ENCODE results near the genes WFIKKN2 and STXBP4.

DNA sequence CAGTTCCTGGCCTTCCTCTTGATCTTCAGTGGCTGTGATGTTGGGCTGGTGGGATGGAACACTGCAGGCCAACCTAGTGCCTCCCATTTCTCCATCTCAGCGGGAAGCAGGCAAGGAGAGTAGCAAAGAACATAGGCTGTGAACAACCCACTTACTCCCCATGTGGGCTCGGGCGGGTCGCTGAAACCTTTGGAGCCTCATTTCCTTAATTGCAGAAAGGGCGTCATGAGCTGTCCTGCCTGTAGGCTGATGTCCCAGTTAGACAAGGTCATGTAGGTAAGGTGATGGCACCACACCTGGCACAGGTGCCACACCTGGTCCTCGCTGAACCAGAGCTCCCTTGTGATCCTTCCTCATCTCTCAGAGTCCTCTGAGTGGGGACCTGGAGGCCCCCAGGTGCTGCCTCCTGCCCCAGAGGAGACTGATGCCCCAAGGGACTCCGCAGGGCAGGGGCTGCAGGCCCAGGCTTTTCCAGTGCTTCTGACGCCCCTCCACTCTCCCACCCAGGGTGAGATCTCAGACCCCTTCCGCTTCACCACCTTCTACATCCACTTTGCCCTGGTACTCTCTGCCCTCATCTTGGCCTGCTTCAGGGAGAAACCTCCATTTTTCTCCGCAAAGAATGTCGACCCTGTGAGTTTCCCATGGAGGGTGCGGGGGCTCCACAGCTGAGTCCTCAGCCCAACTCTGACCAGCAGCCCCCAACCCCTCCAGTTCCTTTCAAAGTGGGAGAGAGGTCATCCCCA lies 23.1 kb downstream of the ABCC3 start:
- RRBS = no CpG with 5 or more reads among the region's 12 CpGs

DNA sequence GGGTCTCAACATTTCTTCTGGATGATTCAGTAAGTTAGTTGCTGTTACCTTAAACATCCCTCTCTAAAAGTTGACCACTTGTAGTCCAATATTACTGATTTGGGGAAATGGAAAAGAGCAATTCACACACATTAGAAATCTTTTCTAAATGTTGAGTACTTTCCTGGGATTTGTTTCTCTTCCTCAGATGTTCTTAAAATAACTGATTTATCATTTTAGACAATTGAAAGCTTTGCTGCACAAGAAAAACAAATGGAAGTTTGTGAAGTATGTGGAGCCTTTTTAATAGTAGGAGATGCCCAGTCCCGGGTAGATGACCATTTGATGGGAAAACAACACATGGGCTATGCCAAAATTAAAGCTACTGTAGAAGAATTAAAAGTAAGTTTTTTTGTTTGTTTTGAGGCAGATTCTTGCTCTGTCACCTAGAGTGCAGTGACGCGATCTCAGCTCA lies 22.9 kb downstream of the ANKRD40CL start:
- RRBS = no CpG with 5 or more reads among the region's 3 CpGs

- RRBS = no CpG with 5 or more reads among the region's 2 CpGs
Measured at GRCh38 chr17:50753555-50754059, 13.7 kb downstream of the ANKRD40CL start.

DNA sequence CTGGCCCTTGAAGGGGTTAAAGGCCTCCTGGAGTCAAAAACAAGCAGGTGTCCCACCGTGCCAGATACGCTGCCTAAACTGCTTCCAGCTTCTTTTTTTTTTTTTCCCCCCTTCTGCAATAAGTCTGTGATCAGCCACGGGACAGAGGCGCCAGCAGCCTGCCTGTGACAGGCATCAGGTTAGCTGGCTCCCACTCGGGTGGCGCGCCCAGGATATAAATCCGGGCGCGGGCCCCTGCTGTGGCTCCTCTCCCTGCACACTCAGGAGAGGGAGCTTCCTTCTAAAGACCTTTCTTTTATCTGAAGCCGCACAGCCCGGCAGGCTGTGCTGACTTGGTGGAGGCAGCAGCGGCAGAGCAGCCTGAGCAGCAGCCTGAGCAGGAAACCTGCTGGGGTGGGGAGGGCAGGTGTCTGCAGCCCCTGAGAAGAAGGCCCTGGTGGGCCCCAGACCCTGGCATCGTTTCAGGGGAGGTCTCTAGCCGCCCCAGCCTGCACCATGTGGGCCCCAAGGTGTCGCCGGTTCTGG lies at the start of gene WFIKKN2:
TSS of gene WFIKKN2 (plus strand) at position 144 of the 525 bp plus-strand sequence.
- RRBS = 32% methylated on average over 5 of the region's 17 CpGs

DNA sequence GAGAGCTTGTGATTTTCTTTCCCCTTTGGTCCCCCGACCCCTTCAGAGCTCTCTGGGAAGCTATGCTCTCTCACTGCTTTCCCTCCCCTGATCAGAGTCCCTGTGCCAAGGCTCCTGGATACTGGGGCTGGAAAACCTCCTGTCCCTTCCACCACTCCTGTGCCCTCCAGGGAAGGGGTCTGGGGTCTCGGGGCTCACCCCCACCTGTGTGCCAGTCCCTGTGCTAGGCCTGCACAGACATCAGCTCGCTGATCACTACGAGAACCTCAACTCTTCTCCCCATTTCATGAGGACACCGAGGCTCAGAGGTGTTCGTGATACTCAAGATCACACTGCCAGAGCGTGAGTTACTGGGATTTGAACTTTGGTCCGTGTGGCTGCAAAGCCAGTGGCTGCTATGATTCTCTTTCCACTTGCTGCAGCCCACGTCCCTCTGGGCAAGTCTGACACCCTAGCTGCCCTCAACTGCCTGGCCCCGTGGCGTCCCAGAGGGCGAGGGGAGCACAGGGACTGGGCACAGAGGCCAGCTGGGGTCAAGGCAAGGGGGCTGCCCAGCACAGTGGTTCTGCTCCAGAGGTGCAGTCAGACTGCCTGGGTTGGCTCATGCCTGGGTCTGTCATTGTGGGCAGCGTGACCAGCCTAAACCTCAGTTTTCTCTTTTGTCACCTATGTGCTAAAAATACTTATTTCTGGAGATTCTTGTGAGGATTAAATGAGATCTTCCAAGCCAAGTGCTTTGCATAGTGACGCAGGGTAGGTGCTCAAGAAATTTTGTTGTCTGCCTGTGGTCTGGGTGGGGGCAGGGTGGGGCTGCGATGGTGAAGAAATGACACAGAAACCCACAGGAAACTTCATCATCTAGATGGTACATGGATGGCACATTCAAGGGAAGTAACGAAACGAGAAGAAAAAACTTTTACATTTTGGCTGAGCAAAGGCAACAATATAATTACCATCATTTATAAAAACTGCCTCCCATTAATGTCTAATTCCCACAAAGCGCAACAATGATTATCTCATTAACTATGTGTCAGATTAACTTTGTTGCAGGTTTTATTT lies 43.9 kb upstream of the TOB1 start:
- RRBS = no CpG with 5 or more reads among the region's 18 CpGs

- RRBS = no CpG with 5 or more reads among the region's 6 CpGs
Measured at GRCh38 chr17:50918790-50919384, 52.7 kb upstream of the TOB1 start.

- RRBS = no CpG with 5 or more reads among the region's 8 CpGs
Measured at GRCh38 chr17:50922089-50923039, 56.2 kb upstream of the TOB1 start.

DNA sequence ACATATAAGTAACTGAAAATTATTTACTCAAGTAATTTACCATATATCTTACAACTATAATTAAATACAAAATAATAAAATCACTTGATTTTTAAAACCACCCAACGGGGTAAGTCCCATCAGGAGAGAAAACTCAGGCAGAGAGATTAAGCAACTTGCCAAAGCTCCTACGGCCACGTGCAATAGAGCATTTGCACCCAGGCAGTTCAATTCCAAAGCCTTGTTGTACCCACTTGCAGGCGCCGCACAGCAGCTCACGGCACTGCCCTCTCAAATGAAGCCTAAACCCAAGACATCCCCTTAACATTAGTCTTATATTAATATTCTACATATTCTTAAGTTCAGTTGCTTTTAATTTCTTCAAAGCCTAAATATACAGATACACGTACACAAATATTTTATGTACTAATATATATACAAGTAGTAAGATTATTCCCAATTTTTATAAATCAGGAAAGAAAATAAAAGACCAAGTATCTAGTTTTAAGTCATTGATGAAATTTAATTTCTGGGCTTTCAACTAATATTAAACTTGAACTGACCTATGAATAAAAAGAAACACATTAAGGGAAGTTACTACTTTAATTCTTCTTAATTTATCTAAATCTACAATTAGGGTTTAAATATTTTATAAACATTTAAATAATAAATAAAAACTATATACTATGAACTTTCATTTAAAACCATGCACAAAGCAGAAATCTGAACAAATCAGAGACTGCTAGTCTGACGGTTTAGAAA lies 75.5 kb downstream of the SPAG9 start:
- RRBS = no CpG with 5 or more reads among the region's 8 CpGs

DNA sequence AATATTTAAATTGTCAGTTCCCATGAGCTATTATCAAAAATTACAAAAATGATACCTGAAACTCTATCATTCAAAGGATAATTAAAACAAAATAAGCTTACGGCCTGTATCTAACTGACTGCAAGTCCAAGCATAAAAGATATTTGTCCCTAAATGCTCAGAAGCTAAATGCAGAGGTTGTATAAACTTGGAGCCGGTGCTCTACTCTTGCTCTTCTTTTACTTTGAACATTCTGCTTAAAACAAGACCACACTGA lies 74.7 kb downstream of the SPAG9 start:
- RRBS = no CpG with 5 or more reads among the region's 2 CpGs

- RRBS = no CpG with 5 or more reads among the region's 33 CpGs
Measured at GRCh38 chr17:51259072-51259896, 565 bp downstream of the MBTD1 start.

GRCh38 chr17:54901168-54901990 lies 727 bp downstream of the TOM1L1 start:
- RRBS = no CpG with 5 or more reads among the region's 13 CpGs

DNA sequence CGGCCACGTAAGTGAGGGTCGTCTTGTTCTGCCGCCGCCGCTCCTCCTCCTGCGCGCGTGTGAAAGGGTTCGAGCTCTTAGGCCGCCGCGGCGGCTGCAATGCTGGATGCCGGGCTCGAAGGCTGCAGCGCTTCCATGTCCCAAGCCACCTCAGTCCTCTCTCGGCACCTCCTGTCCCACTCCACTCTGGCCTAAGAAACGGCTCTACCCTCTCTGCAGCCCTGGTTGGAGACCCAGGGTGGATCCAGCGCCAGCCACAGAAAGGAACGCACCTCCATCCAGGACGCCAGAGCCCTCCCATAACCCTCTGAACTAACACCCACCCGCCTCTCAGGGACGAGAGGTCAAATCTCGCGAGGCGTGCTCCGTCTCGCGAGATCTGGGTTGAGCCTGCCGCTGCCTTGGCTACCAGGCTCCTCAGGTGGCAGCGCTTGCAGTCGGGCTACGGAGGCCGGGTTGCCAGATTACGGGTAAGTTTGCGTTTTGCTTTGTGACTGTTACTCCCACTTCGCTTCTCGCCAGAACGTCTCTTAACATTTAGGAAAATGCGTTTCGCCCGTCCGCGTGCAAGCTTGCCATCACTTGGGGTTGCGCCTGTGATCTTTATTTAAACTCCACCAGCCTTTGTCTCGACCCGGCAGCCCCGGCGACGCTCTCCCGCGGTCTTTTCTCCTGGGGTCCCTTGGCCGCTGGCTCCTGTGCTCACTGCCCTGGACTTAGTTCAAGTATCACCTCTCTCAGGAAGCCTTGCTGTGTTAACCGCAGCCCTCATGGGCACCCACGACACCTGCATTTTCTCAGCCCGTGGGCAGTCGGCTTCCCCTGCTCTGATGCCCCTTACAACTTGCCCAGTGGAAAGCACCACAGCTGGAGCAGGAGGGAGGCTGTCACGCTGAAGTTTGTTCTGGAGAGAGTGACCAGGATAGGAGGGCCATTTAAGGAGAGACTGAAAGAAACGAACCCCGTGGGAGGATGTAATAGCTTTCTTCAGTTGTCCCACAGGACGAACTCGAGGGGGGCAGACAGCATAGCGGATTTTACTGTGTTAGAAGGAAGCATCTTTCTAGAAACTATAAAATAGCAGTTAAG lies at the start of gene STXBP4:
TSS of gene STXBP4 (plus strand) at position 420 of the 1,089 bp plus-strand sequence.
- RRBS = no CpG with 5 or more reads among the region's 64 CpGs

DNA sequence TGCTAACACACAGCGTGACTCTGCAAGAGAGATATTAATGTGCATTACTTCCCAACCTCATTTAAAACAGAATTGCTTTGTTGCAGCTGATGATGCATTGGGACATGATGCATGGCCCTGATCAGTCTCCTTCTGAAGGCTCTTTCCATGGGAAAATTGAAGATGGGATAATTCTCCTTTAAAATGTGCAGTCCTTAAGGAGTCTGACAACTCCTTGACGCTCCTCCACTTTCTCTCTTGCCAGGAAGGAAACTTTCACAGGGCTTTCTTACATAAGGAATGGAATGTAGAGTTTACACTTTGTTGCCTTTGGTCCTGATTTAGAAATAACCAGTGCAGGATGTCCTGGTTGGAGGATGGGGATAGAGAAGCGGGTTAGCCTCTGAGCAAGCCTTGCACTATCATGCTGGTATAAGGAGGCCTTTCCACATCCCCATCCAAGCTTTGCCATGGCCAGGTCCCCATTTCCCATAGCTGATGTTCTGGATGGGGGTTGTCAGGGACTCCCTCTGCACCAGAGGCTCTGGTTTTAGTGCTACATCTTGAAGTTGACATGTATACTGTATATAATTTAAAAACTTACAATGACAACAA lies 21.7 kb upstream of the MMD start:
- RRBS = no CpG with 5 or more reads among the region's 3 CpGs

- RRBS = no CpG with 5 or more reads among the region's 5 CpGs
Measured at GRCh38 chr17:55761932-55762366, 11.1 kb downstream of the PCTP start.

DNA sequence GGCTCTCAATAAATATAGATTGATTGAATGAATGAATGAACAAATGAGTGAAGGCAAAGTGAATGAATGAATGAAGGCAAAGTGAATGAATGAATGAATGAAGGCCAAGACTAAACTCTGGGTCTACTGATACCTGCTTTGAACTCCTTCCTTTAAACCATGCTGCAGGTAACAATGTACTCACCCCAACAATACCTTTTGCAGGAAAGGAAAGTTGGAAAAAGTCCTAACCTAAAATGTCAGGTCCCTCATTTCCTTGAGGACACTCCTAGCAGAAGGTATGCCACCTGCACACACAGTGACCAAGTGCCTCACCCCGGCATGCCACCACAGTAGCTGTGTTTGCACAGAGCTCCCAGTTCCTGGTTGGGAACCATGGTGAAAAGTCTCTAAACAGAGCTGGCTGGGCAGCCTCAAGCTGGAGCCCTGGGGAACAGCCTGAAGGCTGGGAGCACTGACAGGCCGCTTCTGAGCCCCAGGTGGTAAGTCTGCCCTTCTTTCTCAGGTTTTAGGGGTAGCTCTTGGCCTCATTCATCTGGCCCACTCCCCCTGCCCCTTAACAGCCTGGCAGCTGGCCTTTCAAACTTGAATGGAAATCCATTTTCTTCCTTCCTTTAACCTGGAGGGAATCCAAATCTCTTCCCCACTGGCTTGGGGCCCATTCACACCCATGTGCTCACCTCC lies 42.6 kb upstream of the ANKFN1 start:
- RRBS = no CpG with 5 or more reads among the region's 2 CpGs

GRCh38 chr17:56593999-56595327 lies 964 bp downstream of the NOG start:
- RRBS = 4% methylated on average over 27 of the region's 105 CpGs

- RRBS = no CpG with 5 or more reads among the region's 17 CpGs
Measured at GRCh38 chr17:56707590-56708045, 114.1 kb downstream of the NOG start.

DNA sequence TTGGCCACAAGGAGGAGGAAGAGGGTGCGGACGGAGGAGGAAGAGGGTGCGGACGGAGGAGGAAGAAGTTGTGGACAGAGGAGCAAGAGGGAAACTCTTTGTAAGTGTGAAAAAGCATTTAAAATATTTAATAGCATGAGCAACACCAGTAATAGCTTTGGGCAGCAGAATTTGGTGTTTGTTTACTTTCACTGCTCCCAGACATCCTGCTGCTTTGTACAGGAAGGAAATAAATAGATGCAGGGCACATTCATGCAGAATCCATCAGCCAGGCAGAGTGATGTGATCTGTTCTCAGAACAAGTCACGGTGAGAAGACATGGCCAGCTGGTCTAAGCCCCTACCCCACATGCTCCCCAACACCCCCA lies 82.4 kb downstream of the C17orf67 start:
- RRBS = no CpG with 5 or more reads among the region's 5 CpGs

DNA sequence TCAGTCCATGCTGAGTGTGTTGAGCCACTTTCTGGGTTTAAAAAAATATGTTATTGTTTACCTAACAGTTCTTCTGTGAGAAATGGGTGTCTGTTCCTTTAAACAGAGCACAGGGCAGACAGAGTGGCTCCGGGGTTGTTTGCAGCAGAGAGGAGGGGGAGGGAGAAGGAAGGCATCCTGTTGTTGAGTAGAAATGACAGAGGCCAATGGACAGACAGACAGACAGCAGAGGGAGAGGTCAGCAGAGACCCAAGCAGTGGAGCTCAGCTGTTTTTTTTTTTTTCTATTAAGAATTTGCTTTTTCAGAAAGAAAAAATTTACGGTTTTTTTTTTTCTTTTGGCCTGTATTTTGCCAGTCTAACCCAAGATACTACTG lies 78.9 kb downstream of the C17orf67 start:
- RRBS = no CpG with 5 or more reads among the region's 2 CpGs

DNA sequence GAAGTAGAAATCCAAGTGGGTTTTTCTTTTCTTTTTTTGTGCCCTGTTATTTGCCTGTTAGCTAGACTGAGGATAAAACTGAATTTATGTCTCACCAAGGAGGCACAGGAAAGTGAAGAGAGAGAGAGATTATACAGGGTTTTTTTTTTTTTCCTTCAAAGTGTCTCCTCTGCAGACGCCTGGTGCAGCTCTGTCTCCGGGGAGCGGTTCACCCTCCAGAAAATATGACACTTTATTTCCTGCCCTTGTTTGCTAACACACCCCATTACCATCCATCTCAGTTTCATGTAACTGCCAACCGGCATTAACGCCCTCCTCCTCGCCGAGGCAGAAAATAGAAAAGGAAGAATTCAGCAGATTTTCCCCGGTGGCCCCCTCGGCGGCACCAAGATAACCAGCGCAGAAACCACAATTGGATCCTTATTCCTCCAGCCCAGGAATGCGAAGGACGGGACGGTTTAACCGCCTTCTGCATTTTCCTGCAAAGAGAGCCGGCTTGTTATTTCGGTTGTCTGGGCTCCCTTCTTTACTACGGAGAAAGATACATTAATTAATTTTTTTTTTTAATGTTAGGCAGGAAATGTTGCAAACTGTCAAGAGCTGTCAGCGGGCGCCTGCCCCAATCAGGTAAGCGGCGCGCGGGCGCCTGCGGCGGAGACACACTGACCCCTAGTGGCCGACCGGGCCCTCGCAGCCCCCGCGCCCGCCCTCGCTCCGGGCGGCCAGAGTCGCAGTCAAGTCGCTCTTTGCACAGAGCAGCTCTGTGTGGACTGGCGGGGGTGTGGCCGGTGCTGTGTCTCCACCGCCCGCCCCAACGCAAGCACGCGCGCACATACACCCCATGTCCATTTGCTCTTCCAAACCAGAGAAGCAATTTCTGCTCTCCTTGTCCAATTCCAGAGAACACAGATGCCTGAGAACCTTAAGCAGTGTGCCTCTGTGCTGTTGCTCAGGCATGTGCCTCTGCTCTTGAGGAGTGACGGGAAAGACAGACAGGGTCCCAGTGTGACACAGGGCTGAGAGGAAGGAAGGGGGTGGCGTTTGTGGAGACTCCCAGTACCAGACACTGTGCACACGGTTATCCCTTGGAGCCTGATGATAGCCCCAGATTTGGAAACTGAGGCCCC lies 53.6 kb downstream of the C17orf67 start:
- RRBS = 5% methylated on average over 12 of the region's 49 CpGs

Measured in islet of Langerhans (tissue), 1 donor.